ENCODE measurements around the genes ITGA5, DCD, OR6C76, RDH5, ORMDL2 and RAB5B.

GRCh38 chr12:54379008-54379485, 5.5 kb downstream of the ZNF385A start:
- PRO-cap: no peak

DNA sequence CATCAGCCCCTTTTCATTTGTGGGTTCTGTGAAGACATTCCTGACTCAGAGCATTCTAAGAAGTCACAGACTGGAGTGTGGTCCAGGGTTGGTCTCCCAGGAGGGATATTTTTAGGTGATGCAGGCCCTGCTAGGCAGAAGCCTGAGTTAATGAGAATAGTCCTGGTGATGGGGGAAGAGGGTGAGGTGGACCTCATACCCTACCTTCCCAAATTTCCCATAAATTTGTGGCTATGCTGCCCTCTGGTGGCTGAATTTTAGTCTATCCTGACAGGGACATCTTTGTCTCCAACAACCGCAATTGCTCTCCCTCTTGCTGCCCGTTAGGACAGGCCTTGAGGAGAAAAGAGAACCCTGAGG, 9.6 kb upstream of the ZNF385A start:
- PRO-cap: unidirectional peak, minus-strand start at position 322 of the sequence

DNA sequence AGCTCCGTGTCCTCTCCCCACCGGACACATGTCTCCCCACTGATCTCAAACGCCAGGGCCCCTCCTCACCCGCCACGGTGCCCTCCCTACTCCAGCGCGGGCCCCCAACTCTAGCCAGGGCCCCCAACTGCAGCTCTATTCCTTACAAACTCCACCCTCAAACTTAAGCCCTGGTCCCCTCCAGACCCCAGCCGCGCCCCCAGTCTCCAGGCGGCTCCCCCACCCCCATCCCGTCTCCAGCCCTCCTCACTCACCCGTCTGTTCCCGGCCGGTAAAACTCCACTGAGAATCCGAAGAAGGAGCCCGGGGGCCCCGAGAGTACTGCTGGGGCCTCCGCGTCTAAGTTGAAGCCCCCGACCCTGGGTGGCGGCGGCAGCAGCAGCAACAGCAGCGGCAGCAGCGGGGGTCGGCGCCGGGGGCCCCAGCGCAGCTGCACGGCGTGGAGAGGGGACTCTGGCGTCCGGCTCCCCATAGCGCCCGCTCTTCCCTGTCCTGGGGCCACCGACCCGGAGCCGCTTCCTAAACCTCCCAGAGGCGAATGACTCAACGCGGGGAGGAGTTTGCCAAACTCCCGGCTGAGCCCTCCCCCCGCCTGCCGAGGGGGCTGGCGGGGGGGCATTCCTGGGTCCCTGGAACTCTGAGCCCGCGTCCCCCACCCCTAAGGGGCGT, at the start of gene ITGA5:
ITGA5 (minus strand) TSS at position 540 of the 669 bp plus-strand sequence.
- PRO-cap: bidirectional peak, plus-strand start outside the sequence, minus-strand start at position 489 of the sequence

GRCh38 chr12:54563005-54563398, 13.6 kb downstream of the PDE1B start:
- PRO-cap: no peak

DNA sequence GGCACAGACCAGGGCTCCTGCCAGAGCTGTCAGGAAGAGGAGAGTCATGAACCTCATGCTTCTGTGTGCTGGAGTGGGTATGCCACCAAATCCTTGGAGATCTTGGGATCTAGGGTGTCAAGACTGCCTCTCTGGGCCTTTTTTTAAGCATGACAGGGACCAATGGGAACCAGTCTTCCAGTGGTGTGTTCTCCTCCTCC, at the start of gene DCD:
DCD (minus strand) TSS at position 119 of the 200 bp plus-strand sequence.
- PRO-cap: no peak

DNA sequence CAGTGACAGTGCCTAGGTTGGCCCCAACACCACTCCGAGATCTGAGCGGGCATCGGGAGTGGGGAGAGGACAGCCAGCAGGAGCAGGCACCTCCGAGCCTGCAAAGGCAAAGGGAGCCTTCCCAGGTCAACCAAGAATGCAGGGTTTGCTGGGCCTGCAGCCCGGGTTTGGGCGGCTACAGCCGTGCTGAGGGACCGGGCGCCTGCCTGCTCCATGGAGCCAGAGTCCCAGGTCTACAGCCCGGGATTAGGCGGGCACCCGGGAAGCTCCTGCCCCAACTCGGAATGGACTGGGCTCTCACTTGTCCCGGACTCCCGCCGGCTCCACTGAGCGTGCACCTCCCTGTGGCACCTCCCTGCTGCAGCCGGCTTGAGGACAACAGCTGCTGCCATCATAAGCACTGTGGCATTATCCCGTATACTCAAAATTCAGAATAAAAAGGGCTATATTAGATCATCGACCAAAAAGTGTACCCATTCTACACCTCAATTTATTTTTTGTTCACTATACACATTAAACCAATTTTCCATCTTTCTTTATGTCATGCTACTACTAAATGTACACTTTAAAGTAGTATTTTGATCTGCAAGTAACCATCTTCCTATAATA, 7.8 kb upstream of the OR6C65 start:
- PRO-cap: no peak

GRCh38 chr12:55425838-55426484, at the start of gene OR6C76:
OR6C76 (plus strand) TSS chr12:55426254.
- PRO-cap: no peak

GRCh38 chr12:55719799-55720783, at the start of gene RDH5:
RDH5 (plus strand) TSS chr12:55720393.
- PRO-cap: bidirectional peak, plus-strand start at chr12:55720393, minus-strand start at chr12:55720194

- PRO-cap: no peak
Observed at GRCh38 chr12:55727384-55727864, 1.4 kb downstream of the CD63 start.

- PRO-cap: no peak
Observed at GRCh38 chr12:55737687-55738919, 4.8 kb upstream of the GDF11 start.

DNA sequence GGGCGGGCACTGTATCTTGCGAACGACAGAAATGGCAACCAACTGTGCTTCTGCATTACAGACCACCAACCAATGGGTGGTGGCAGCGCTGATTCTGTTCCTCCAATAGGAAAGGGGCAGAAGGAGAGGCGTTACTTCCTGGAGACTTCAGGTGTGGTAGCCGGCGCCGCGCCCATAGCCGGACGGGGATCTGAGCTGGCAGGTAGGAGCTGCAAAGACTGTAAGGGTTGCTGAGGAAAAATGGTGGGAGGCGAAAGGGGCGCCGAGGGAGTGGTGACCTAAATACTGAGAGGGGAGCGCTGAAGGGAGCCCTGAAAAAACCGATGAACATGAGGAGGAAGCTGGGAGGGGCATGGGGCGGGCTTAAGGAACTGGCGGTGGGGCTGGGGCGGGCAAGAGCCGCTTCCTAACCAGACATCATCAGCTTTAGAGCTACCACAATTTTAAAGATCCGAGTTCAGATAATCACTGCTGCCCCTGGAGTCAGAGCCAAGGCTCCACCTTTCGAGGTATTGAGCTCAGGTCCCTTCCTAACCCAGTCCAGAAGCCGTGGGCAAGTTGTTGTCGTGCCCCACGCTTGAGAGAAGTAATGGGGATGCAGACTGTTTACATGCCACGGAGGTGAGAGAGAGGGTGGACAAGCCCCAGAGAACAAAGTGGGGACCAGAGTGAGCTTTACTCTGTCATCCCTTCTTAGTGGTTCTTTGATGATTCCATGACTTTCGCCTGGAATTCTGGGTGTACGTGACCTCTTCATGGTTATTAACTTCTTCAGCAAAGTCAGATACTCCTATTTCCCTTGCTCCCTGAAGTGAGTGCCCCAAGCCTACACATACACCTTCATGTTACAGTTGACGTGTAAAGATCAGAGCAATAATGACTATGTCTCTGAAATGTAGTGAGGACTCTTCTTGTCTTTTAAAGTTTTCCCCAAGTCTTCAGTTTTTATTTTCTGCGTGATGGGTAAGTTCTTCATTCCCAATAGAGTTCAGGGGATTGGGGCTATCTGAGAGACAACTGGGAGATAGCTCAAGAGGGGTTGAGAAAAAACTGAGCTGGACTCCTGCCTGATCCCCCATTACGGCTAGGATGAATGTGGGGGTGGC, at the start of gene ORMDL2:
ORMDL2 (plus strand) TSS at position 131 of the 1,106 bp plus-strand sequence.
- PRO-cap: bidirectional peak, plus-strand start at position 134 of the sequence, minus-strand start outside the sequence

GRCh38 chr12:55856805-55857383, 14.2 kb upstream of the MMP19 start:
- PRO-cap: no peak

- PRO-cap: no peak
Observed at GRCh38 chr12:55909160-55909760, 18.4 kb downstream of the PYM1 start.

DNA sequence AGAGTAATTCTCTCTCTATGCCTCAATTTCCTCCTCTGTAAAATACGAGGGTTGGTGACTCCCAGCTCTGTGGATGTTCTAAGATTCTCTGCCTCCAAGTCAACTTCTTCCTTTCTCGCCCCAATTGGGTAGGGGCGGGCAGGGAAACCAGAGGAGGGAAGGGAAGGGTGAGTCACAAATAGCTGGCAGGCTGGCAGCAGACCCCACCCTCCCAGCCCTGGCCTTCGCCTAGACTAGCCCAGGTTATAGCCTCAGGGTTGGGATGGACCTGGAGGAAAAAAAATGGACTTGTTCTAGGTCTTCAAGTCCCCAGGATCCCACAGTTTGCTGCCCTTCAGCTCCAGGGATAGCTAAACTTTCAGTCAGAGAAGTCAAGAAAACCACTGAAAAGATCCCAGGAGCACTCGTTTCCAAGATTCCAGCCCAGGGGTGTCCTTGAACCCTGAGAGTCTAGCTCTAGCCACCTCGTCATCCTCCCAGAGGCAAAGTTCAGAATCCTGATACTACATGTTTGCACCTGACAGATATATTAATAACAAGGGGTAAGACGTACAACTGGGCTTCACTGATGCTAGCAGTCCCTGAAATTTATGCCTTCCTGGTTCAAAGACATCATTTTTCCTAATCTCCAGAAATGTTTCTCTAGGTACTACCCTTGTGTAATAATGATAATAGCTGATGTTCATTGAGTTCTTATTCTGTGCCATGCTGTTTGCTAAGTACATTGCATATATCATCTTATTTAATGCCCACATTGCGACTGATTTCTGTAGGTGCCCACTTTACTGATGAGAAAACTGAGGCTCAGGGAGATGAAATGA, 2.5 kb downstream of the DGKA start:
- PRO-cap: unidirectional peak, minus-strand start at position 90 of the sequence

DNA sequence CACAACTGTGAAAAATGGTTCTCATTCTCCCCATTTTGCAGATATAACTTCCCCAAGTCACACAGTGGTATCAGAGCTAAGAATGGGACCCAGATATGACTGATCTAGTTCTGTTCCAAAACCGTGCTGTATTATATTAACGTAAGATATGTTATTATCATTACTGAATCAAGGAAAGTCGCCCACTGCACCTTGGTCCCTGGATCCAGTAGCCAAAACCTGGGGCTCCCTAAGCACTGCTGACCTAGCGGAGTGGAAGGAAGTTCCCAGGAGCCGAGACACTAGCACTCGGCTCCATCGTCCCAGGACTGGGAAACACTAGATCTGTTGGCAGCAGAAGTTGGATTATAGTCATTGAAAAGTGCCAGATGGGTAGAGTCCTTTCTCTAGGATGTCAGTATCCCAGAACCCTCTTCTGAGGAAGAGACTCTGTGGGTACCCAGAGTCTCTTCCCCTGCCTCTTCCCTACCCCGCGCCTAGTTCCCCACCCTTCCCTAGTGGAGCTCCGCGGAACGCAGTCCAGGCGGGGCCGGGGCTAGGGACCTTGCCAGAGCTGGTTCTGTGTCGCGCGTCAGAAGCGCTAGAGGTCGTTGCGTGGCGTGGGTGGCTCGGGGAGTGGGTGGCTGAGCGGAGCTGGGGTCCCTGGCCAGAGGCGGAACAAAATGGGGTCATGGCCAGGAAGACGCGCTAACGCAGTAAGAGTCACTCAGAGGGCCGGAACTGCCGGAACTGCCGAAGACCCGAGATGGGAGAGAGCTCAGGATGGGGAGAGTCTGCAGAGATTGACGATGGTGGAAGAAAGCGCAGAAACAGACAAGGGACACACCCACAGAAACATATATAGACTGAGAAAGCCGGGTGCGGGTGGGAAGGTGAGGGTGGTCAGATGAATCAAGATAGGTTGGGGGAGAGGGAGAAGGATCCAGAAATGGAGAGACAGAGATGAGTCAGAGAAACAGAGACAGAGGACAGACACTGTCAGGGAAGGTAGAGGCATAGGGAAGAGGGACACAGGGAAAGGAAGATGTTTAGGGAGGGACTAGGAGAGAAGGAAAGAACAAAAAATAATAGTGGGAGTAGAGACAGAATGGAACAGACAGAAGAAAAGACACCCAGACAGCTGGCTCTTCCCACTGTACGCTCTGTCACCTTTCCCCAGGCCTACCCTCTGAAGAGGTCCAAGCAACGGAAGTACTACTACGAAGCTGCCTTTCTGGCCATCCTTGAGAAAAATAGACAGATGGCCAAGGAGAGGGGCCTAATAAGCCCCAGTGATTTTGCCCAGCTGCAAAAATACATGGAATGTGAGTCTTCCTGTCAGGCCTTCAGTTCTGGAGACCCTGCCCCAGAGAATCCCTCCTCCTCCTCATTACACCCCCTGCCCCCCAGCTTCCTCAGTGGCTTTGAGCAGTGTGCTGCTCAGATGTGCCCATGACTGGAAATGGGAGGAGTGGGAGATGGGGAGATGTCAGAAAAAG, 4.8 kb downstream of the DGKA start:
- PRO-cap: no peak

- PRO-cap: no peak
Observed at GRCh38 chr12:55971515-55972711, 2.0 kb upstream of the RAB5B start.

DNA sequence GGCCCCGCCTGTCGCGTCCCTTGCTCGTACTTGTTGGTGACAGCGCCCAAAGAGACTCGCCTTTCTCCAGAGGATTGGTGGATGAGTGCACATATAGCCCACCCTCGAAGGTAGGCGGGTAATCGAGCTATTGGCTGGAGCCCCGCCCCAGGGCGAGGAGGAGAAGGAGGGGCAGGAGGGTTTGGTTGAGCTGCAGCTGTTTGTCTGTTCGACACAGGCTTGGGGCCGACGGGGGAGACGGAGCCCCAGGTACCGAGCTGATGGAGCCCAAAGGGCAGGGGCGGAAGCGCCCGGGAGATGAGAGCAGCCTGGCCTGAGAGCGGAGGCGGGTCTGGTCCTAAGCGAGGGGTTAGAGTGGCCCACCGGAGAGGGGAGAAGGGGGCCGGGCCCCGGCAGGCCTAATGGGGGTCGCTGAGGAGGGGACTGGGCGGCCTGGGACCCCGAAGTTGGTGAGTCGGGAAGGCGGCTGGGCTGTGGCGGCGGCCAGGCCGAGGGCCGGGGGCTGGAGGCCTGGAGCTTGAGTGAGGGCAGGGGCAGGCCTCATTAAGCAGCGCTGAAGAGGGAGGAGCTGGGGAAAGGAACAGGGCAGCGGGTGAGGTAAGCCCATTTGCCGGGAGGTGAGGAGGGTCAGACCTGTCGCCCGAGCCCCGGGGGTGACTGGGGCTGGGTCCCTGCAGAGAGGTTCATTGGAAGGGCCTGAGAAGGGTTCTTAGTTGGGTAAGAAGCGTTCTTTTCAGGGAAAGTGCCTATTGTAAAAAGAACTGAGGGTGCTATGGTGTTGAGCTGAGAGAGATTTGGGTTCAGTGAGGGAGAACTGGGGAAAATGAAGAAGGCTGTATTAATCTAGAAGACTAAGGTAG, at the start of gene RAB5B:
RAB5B (plus strand) TSS at position 188 of the 860 bp plus-strand sequence.
- PRO-cap: unidirectional peak, plus-strand start at position 159 of the sequence; unidirectional peak, plus-strand start at position 216 of the sequence

GRCh38 chr12:55993243-55994303, 3.5 kb upstream of the SUOX start:
- PRO-cap: no peak

DNA sequence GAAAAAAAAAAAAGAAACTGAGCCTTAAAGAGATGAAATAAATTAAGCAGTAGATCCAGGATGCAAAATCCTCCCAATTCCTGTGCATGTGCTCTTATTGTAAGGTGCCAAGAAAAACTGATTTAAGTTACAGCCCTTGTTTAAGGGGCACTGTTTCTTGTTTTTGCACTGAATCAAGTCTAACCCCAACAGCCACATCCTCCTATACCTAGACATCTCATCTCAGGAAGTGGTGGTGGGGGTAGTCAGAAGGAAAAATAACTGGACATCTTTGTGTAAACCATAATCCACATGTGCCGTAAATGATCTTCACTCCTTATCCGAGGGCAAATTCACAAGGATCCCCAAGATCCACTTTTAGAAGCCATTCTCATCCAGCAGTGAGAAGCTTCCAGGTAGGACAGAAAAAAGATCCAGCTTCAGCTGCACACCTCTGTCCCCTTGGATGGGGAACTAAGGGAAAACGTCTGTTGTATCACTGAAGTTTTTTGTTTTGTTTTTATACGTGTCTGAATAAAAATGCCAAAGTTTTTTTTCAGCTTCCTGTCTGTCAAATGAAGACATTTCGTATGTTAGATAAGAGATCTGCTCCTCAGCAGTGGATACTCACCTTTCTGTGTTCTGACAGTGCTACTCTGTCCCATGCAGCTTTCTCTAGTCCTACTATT, 1.3 kb upstream of the PA2G4 start:
- PRO-cap: no peak

- PRO-cap: no peak
Observed at GRCh38 chr12:56143077-56143601, 9.2 kb upstream of the MYL6B start.